Ishikawa (cell line): ENCODE measurements around a stretch of chr18.

DNA sequence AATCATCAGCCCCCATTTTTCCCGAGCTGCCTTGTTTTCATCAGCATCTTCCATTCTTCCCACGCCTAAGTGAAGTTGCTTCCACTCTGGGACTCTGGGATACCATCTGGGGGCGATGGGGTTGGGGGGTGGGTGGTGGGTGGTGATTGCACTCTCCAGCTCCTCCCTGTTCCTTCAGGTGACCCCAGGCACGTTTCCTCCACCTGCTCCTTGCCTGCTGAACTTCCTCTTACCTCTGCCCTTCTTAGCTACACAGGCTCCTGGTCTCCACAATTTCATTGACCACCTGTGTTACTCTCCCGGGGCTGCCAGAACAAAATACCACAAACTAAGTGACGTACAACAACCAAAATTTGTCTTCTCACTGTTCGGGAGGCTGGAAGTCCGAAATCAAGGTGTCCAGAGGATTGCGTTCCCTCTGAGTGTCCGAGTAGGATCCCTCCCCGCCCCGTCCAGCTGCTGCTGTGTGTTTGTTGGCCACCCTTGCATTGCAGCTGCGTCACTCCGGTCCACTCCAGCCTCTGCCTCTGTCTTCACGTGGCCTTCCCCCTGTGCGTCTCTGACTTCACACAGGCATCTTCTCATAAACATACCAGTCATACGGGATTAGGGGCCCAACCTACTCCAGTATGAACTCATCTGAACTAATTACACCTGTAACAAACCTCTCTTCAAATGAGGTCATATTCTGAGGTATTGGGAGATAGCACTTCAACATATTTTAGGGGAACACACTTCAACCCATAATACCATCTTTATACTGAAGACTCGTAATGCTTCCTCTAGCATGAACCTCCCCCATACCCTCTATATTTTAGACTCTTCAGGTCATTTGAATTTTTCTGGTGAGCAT is 251.8 kb upstream of the SMIM21 start:
- RRBS = no CpG with 5 or more reads among the region's 18 CpGs

DNA sequence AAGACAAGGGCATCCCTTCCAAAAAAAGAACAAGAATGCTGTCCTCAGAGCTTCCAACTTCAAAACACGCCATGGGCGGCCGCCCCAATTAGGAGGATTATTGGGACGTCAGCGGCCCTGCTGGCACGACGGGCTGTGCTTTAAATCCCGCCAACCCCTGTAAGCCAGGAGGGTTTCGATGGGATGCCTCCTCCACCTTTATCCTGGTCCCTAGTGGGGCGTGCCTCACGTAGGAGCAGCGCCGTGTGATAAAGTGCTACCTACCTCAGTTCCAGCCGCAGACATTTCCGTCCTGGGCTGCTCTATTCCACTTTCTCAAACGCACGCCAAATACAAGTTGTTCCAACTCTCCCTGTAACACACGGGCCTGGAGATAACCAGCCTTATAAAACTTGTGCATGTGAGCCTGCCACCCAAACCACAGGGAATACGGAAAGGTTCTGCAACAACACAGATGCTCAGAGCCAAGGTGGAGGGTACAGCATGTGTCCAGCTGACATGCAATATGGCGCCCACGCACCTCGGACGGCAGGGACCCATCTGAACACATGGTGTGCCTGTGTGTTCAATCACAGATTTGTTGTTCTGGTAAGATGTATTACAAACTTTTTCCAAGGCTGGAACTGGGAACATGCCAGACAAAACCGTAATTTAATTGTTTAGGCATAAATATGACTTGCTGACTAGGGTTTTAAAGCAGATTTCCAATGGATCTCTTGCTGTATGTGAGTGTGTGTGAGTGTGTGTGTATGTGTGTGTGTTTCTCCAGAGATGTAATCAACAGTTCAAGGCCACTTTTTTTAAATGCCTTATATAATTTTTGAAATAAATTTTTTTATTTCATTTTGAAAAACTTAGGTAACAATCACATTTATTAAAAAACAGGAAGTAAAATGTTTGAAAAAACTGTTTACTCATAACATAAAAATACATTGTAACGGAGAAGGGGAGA is 47.6 kb downstream of the ZNF516 start:
- RRBS = no CpG with 5 or more reads among the region's 25 CpGs

DNA sequence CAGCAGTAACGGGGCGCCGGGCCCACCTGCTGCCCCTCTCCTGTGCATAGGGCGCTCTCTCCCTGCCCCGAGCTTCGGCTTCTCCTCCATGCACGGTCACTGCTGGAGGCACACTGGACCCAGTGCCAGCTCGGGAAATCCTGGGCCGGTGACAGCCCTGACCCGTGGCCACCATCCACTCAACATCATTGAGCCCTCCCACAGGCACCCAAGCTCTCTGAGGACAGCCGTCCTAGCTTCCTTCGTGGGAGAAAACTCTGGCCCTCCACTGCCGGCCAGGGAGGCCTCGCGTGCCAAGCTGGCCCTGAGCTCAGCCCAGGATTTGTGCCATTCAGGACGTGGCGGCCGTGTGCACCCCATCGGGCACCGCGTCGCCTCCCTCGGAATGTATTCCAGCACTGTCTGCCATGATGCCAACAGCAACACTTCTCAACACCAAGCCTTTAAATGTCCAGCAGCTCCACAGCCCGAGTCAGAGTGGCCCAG is 35.8 kb downstream of the ZNF516 start:
- RRBS = 100% methylated on average over 2 of the region's 24 CpGs

- RRBS = 2% methylated on average over 28 of the region's 72 CpGs
These were observed 595 bp downstream of the ZNF516 start for GRCh38 chr18:76494179-76495114.

- RRBS = no CpG with 5 or more reads among the region's 7 CpGs
These were observed 151.8 kb upstream of the ZNF236 start for GRCh38 chr18:76670547-76670901.

DNA sequence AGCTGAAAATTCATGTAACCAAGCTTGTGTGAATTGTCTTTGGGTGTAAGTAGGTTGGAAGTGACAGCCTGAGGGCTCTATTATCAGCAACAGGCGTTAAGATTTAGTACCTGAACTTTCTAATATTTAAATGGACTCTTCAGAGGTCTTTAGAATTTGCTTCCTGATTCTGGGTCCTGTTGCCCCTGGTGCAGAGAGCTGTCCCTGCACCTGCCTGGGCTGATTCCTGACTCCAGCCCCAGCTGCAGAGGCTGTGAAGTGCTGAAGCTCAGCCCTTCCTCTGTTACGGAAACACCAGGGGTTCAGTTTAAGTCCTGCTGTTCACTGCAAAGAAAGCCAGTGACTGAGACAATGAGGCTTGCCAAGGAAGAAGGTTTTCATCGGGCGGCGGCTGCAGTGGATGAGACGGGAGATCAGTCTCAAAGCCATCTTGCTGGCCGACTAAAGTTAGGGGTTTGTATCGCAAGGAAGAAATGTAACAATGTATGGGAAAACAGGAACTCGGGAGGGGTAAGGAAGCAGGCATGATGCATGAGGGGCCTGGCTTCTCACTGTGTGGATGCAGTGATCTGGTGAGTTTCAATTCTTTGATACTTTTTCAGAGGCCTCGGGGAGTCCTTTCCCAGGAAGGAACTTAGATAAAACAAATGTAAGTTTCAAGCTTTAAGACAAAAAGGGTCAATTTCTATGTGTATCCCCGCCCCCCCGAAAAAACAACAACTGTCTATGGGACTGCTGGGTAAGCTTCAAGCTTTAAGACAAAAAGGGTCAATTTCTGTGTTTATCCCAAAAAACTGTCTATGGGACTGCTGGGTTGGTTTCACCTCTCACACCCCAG is 142.3 kb upstream of the ZNF236 start:
- RRBS = no CpG with 5 or more reads among the region's 12 CpGs

DNA sequence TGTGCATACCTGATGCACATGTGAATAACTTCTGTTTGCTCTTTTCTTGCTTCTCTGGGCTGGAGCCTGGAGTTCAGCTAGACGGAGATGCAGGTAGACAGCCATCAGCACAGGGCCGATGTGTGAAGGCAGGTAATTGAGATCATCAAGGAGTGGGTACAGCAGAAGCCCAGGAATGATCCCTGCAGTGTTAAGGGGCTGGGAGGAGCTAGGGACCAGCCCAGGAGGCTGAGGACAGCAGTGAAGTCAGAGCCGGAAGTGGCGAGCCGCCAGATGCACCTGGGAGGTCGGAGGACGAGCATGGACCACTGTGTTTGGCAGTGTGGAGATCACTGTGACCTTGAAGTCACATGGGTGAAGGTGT is 6.3 kb upstream of the ZNF236 start:
- RRBS = no CpG with 5 or more reads among the region's 7 CpGs

DNA sequence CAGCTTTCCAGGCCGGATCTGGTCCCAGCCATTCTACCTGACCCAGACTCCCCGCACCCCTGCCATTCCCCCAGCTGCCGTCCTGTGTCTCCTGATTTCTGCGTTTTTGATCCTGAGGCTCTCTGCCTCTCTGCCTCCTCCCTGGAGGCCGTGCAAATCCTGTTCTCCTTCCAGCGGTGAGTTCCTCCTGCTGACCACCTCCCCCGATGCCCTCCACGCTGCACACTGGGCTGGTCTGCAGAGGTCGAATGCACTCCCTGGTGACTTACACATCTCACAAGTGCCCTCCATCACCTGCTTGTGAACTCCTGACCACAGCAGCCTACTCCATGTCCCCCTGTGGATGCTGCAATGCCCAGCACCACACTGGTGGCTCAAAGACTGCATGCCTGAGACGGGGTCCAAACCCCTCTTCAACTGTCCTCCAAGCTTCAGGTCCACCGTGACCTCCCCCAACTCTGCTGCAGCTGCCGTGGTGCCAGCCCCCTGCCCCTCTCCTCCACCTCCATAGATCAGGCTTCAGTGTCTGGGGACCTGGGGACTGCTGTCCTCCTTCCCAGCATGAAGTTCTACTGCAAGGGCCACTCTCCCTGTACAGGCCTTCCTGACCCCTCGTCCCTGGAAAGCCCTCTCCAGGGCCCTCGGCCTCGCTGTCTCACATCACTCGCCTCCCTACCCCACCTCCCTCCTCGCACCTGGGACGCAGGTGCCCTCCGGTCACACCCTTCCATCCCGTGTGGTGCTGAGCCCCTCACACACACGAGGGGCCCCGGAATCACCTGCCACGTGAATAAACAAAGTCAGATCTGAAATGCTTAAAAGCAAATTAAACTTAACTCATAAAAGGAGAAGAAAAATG is 88.5 kb downstream of the MBP start:
- RRBS = 90% methylated on average over 4 of the region's 23 CpGs

- RRBS = no CpG with 5 or more reads among the region's 16 CpGs
These were observed 61.6 kb downstream of the MBP start for GRCh38 chr18:77070750-77071690.

DNA sequence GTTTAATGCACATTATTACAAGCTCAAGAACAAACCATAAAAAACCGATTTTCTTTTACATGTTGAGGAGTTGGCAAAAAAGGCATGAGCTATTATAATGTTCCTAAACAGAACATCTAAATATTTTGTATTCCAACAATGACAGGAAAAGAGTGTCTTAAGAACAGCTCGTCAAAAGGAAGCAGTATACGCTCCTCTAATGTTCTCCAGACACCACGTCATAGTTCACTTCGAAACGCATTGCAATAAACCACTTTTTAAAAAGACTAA is 46.0 kb downstream of the MBP start:
- RRBS = no CpG with 5 or more reads among the region's 6 CpGs

- RRBS = no CpG with 5 or more reads among the region's 24 CpGs
These were observed 34.1 kb downstream of the MBP start for GRCh38 chr18:77098005-77099284.

DNA sequence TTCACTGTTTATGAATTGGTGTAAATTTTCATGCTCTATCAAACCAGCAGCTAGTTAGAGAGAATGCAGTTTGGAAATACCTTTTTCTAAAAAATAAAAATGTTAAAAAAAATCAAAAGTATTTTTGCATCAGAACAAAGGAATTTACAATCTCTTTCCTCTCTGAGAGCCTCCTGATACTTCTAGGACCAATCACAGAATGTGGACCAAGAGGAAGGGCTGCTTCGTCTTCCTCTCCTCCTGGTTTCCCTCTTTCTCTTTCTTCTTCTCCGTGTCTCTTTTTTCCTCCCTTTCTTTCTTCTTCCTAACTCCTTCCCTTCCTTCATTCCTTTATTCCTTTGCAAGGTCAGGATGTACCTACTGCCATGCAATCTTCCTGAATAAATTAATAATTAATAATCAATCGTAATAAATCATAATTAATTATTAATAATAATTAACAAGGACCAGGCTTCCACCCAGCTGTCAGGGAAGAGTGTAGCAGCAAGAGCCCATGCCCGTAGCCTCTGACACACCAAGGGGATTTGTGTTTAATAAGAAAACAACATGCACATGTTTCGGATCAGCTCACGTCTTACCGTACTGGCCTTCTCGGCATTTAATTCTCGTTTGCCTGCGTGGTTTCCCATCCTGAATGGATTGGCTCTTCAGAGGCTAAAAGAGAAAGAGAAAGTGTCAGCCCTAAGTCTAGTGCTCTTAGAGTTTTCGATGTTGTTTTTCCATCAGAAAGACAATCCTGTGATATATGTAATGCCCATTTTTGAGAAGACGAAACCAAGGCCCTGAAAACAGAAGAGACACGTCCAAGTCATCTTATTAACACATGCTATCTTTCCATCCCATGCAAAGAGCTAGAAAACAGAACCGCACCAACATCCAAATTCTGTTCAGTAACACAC is 27.7 kb downstream of the MBP start:
- RRBS = no CpG with 5 or more reads among the region's 14 CpGs

DNA sequence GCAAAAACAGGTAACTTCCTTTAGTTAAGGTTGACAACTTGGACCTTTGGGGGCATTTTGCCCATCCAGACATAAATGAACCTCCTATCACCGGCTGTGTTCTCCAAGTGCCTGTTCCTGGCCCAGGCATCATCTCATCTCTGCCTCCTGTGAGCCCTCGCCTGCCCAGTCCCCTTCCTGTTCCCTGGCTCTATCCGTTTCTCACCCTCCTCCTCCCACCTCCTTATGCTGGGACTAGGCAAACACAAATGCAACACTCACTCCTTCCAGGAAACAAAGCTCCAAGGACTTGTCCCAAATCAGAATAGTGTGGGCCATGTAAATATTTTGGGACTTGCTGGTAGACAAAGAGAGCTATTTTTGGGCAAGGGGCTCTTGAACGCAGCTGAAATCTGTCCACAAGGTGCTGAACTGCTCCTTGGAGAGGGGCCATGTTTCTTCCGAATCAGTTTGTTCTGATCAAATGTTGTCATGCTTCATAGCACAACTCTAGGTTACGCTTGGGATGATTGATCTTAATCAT is 25.3 kb downstream of the MBP start:
- RRBS = no CpG with 5 or more reads among the region's 6 CpGs

- RRBS = no CpG with 5 or more reads among the region's 7 CpGs
These were observed 8.7 kb downstream of the MBP start for GRCh38 chr18:77123786-77124388.

DNA sequence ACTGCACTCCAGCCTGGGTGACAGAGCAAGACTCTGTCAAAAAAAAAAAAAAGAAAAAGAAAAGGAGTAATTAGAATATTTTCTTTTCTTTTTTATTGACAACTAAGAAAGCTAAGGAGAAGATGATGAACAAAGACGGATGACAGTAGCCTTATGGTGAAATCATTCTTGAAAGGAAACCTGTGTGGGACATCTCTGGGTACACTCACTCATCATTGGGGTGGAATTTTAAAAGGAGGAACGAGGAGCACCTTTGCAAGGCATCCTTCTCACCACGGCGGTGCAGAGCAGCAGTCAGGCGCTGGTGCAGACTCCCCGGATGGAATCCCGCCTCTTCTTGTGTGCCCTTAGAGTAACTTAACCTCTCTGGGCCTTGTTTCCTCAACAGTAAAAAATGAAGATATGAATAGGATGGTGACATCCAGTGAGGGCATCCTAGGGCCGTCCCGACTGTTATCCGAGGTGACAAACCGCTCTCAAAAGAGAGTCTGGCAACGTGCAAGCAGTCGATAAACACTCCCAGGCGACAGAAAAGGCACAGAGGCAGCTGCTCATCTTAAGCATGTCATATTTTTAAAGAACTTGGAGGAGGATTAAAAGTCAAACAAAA is 2.5 kb downstream of the MBP start:
- RRBS = no CpG with 5 or more reads among the region's 14 CpGs

DNA sequence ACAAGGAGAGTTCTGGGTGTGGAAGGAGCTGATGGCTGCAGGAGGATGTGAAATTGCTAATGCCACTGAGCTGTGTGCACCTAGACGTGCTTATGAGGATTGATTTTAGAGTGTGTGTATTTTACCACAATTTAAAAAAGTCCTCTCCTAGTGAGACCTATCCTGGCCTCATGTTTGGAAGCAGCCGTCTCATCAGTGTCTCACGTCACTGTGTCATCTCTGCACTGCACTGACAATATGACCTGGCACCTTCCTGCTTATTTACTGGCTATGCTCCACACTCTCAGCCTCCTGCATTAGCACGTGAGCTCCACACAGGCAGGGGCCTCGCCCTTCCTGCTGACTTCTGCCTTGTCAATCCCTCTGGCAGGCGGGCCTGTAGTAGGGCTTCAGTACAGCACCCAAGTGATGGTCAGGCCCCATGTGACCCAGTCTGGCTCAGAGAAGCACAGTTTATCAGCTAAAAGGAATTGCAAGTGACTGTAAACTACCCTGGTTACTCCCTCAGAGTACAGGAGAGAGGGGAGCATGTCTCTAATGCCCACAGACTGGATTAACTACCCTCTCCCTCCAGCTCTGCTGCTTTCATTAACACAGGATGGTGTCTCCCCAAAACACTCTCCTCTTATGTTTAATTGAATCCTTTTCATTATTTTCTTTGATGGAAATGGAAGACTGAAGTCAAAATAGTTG is 8.2 kb upstream of the MBP start:
- RRBS = no CpG with 5 or more reads among the region's 6 CpGs

DNA sequence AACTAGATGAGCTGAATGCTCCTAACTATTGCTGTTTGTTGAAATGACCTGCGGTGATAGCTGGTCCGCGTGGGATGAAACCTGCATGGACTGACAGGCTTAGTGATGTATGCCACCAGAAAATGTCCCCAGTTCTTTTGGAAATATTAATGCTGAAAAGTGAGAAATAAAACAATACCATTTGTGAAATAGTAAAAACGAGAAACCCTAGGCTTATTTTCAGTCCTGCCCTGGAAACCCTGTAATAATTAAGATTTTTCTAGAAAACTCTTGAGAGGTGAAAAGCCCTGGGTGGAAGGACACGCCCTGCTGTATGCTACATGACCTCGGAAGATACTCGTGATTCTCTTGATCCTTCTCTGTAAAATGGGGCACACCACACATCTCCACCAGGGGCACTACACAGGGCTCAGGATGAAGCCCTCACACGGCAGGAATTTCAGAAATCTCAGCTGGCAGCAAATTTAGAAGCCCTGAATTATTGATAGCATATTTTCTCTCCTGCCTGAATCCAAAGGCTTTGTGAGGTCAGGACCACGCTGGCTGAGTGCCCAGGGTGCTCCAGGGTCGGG is 42.3 kb upstream of the GALR1 start:
- RRBS = no CpG with 5 or more reads among the region's 10 CpGs

DNA sequence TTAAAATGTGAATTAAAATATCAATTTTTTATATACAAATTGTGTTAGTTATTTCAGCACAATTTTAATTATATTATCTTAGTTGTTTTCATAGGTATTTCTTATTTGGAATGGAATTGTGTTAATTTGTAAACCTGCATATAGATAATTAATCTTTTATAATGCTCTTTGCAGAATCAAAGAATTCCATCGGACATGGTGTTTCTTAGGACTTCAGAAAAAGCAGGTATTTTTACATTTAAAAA is 85.1 kb downstream of the ATP9B start:
- RRBS = no CpG with 5 or more reads among the region's 1 CpG

- RRBS = 2% methylated on average over 15 of the region's 29 CpGs
These were observed 1.2 kb upstream of the NFATC1 start for GRCh38 chr18:79394582-79394817.

DNA sequence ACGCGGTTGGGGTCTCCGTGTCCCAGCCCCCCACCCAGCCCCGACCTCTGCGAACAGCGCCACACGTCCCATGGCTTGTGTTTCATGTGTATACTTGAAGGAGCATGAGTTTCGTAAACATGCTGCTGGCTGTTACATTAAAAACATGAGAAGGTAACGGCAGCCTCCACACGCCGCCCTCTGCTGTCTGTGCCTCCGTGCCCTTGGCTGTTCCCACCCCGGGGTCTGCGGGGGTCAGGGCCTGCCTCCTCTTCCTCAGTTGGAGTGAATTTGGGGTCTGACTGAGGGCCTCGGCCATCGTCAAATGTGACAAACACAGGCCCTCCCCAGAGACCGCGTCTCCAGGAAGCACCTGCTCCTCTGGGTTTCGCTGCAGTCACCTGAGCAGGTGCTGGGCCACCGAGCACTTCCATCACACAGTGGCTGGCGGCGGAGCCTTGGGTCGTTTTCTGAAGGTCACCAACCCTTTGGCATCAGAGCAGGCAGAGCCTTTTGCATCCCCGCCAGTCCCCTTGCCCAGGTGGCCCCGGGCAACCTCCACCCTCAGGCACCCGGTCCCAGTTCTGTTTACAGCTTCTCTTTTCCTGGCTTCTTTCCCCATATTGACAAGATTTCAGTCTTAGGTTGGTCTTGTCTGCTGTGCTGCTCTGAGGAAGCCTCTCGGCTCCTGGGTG is 70.9 kb downstream of the NFATC1 start:
- RRBS = no CpG with 5 or more reads among the region's 27 CpGs